Metastatic Pancreatic Carcinoma in the Ovary (tissue), 1 donor: ENCODE data around the genes HECTD4, DDX54 and SLC8B1.

- PRO-cap: no peak
These were observed 42.1 kb downstream of the TRAFD1 start for GRCh38 chr12:112167068-112168167.

DNA sequence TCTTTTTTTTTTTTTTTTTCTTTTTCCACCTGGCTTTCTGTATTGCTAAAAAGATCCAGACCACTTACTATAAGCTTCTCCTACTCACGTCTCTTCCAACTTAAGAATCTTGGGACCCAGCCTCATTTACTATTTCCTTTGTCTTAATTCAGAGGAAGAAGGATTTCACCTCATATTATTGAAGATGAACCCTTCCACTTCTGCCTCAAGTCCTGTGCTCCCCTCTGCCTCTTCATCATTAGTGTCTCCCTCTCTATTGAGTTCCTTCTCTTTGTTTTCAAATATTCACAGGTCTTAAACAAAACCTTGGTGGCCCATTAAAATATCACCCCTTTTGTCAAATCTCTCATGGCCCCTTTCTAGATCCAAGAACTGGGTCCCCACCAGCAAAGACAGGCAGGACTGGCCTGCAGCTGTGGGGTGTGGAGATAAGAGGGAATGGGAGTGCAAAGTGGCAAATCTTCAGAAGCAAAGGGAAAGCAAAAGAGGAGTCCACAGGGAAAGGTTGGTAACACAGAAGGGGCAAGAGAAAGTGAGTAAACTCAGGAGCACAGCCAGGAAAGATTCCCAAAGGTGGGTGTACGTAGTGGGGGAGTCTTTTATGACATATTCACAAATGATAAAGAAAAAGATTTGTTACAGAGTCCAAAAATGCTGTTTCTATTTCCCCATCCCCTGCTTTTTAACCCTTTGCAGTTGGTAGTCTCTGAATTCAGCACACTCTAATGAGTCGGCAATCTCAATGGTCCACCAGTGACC, 98.1 kb downstream of the HECTD4 start:
- PRO-cap: no peak

DNA sequence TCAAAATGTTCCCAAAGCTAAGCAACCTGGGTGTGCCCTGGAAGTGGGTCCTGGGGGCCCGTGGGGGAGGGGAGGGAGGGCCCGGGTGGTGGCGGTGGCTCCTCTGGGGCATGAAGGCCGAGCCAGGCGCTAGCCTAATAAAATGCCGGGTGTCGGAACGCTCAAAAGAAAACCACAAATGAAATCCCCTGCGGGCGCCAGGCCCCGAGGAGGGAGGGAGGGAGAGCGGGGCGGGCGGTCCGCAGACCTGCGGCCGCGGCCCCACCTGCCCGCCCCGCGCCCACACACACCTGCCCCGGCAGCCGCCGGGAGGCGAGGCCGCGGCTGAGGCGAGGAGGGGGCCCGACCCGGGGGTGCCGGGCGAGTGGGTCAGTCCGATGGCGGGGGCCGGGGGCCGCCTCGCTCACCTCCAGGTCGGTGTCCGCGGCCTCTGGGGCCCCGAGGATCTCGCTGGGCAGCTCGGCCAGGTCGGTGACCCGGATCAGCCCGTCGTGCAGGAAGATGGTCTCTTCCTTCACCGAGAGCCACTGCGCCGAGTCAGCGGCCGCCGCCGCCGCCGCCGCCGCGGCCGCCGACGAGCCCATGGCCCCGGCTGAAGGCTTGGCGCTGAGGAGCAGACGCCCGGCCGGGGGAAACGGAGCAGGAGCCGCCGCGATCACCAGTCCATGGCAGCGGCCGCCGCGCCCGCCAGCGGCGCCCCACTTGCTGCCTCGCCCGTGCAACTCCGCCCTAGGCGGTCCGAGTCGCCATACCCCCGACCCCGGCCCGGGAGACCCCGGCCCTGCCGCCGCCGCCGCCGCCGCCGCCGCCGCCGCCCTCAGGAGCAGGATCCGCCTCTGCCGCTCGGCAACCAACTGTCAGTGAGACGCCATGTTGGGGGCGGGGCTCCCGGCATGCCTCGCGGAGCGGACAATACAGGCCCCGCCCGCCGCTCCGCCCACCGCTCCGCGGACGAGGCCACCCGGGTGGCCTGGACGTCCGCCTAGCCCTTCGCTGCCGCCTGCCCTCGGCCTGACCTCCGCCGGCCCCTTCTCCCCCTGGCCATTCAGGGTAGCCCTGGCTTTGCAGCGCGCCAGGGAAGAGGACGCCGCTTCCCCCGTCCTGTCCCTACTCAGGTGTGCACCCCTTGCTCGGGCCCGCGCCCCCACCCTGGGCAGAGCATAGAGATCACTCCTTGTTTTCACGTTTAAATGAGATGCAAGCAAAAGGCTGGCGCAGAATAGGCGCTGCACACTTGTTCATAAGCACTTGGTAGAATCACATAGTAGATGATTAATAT, at the start of gene HECTD4:
HECTD4 (minus strand) TSS at position 887 of the 1,279 bp plus-strand sequence.
- PRO-cap: bidirectional peak, plus-strand start at position 372 of the sequence, minus-strand start at position 174 of the sequence; bidirectional peak, plus-strand start at position 954 of the sequence, minus-strand start at position 838 of the sequence

DNA sequence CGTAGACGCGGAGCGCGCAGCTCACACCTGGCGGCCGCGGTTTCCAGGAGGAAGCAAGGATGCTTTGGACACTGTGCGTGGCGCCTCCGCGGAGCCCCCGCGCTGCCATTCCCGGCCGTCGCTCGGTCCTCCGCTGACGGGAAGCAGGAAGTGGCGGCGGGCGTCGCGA, 162 bp upstream of the PTPN11 start:
- PRO-cap: bidirectional peak, plus-strand start outside the sequence, minus-strand start at position 135 of the sequence

GRCh38 chr12:112584295-112584722, 165.6 kb downstream of the PTPN11 start:
- PRO-cap: no peak

GRCh38 chr12:112621059-112621307, 170.6 kb upstream of the RPH3A start:
- PRO-cap: no peak

DNA sequence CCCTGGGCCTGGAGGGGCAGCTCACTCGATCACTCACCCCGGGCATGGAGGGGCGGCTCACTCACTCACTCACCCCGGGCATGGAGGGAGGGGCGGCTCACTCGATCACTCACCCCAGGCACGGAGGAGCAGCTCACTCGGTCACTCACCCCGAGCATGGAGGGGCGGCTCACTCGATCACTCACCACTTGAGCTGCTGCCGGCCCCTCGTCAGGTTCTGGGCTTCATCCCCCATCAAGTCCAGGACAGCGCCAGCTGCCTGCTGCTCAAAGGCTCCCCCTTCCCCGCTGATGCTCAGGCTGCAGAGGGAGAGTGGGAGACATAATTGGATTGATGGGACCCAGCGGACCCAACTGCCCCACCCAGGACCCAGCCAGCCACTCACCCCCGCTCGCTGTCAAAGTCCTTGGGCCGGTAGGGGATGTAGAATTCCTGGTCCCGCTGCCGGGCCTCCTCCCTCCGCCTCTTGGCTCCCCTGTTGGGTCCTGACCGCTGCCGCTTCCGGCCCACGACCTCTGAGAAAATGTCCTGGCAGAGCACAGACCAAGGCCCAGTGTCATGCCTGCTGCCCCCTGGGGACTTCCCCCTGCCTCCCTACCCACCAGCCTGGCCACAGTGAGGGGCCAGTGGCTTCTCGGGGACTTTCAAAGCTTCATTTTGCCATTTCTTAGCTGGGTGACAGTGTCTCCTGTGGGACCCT, 13.4 kb downstream of the CFAP73 start:
- PRO-cap: no peak

GRCh38 chr12:113185196-113185881, at the start of gene DDX54:
Gene DDX54, minus strand, starts transcription at chr12:113185478.
- PRO-cap: bidirectional peak, plus-strand start at chr12:113185560, minus-strand start at chr12:113185435

DNA sequence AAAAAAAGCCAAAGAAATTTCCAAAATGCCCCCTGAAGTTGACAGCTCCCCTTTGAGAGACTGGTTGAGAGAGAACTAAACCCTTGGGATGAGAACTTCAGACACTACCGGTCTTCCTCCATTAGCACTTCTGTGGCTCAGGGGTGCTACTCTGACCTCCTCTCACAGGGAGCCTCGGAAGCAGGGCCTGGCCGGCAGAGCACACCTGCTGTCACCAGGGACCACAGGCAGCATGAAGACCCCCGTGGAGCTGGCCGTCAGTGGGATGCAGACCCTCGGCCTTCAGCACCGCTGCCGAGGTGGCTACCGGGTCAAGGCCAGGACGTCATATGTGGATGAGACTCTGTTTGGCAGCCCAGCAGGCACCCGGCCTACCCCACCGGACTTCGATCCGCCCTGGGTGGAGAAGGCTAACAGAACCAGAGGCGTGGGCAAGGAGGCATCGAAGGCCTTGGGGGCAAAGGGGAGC, 1.0 kb downstream of the RITA1 start:
- PRO-cap: no peak

GRCh38 chr12:113233839-113234344, 12.6 kb downstream of the TPCN1 start:
- PRO-cap: no peak

DNA sequence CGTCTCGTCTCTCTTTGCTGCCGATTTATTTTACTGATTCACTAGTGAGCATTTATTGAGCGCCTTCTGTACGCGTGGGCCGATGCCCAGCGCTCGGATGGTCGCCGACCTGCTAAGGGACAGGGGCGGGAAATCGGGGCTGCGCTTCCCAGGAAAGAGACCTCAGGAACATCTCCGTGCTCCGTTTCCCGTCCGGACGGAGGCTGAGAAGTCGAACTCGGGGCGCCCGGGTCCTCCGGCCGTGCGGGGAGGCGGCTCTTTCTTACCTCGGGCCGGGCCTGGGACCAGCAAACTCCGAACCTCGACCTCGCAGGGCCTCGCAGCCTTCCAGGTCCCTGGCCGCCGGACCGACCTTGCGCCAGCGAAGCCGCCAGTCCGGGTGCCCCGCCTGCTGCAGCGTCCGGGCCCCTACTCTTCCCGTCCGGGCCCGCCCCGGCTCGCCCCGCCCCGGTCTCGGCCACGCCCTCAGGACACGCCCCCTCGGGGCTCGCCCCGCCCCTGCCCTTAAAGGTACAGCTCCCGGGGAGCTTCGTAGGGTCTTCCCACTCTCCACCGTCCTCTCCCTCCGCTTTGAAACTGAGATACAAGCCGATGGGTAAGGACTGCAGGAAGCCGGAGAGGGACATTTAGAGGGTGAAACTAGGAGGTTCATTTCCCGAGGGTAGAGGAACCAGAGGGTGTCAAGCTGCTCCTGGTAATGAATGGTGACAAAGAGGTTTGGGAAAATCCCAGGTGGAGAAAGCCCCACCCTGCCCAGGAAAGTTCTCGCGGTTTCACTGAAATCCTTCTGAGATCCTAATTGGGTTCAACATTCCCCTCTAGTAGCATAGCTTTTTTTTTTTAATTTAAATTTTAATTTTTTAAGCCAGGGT, at the start of gene SLC8B1:
SLC8B1 (minus strand) TSS at position 383 of the 872 bp plus-strand sequence.
- PRO-cap: unidirectional peak, minus-strand start at position 441 of the sequence

GRCh38 chr12:113359394-113359975, 1.1 kb downstream of the PLBD2 start:
- PRO-cap: no peak

DNA sequence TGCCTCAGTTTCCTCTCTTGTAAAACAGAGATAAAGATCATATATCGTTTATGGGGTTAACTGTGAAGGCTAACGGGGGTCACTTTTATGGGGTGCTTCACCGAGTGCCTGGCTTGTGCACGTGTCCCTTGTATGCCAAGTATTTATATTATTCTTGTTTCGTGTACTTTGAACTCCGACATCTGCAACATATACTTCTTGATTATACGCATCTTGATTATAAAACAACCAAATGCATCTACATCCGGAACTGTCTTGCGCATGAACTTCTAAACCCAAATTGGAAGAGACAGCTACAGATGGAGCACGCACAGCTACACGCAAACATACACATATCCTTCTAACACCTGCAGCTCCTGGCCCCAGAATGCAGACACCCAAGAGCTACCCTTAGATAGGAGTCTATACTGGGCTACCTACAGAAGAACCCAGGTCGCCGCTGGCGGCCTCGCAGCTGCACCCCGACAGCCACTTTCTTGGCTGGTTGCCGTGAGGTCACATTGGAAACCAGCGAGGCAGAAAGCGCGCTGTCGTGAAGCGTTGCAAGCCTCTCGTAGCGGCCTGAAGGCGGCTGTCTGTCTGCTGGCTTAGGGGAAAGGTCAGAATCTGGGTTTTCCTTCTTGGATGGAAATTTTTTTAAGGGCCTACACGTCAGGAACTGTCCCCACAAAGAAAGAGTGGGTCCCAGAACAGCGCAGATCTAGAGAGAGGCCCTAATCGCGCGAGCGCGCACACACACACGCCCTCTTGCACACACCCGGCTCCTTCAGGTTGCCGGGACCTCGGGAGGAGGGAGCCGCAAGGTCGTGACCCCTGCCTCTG, 17.2 kb downstream of the TBX3 start:
- PRO-cap: no peak

DNA sequence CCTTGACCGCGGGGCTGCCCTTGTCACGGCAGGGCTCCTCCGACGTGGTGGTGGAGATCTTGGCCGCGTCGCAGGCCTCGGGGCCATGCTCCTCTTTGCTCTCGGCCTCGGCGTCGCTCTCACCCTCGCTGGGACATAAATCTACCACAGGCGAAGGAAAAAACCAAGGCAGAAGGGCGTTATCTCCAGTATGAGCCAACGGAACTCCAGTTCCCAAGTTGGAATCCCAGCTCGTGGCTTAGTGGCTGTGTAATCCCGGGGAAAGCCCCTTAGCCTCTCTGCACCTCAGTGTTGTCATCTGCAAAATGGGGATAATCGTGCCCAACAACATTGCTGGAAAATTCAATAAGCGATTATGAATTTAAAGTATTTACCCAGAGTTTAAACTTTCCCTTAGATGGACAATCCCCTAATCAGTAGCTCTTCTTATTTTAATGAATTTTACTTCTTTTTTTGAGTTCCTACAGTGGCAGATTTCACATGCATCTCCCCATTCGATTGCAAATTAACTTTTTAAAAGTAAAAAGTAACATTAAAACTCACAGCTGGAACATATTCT, 9.2 kb downstream of the TBX3 start:
- PRO-cap: no peak

GRCh38 chr12:114680323-114681248, 3.4 kb downstream of the TBX3 start:
- PRO-cap: no peak

DNA sequence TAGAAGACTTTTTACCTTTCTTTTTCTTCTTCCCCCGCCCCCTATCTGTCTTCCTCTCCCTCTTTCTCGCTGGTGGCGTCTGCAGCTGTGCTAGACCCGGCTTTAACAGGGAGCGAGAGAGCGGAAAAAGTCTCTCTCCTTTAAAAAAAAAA, 450 bp downstream of the TBX3 start:
- PRO-cap: unidirectional peak, minus-strand start at position 104 of the sequence

- PRO-cap: no peak
These were observed 3.0 kb upstream of the TBX3 start for GRCh38 chr12:114686886-114687535.

GRCh38 chr12:114692157-114693184, 8.5 kb upstream of the TBX3 start:
- PRO-cap: no peak

- PRO-cap: no peak
These were observed 128.8 kb upstream of the TBX3 start for GRCh38 chr12:114812848-114813137.

DNA sequence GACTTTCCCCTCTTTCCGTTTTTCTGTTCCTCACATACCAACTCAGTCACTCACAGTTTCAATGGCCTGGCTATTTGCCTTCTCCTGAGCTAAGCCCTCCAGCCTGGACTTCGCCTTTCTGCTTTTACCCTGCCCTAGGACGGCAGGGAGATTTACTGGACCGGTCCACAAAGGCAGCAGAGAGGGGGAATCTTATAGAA, 219.1 kb upstream of the TBX3 start:
- PRO-cap: no peak